Colon Carcinoma Metastatic in the Brain (tissue), 2 donors: ENCODE results near the genes KRTAP2-2 and KRTAP4-7.

GRCh38 chr17:40622446-40622707, 25.2 kb downstream of the SMARCE1 start:
- PRO-cap, 2 experiments = no peak in any of the 2 experiments

DNA sequence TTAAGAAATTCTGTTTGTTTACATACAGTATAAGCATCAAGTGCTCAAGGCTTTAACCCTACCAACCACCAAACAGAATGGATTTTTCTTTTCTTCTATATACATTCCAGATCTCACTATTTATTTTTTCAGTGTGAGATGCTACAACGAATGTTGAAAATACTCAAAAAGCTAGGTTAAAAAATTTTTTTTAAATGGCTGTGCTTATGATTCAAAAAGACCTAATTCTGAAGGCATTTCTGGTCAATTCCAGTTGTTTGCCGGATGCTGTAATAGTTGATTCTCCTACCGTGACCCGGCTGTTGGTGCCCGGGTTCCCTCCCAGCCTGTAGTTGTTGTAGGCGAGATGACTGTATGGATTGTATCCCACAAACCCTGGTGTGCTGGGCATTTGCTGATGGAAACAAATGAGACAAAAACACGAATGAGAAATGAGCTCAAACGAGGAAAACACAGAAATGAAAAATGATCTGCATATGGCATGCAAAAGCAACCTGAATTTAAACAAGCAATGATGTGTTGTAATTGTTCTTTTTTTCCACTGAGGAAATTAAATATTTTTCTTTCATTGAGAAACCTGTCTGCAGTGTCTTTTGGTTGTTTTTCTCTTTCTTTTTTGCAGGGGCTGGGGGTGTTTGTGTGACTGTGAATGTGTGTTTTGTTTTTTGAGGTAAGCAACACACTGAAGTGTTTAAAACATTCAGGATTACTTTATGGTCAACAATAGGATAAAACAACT, 5.3 kb downstream of the SMARCE1 start:
- PRO-cap, 2 experiments = no peak in any of the 2 experiments

DNA sequence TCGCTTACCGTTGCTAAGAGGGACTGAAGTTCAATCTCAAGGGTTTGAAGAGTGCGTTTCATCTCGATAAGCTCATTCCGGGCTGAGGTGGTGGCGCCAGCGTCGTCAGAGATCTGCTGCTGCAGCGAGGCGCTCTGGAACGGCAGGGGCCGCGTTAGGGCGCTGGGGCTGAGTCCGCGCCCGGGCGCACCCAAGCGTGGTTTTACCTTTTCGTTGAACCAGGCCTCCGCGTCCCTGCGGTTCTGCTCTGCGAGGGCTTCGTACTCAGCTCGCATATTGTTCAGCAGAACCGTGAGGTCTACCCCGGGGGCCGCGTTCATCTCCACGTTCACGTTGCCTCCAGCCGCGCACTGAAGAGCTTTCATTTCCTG, 2.9 kb downstream of the KRT27 start:
- PRO-cap, 2 experiments = no peak in any of the 2 experiments

- PRO-cap, 2 experiments = peak in 1 of 2 experiments; most common plus-strand start chr17:40884215 (in 1); most common minus-strand start chr17:40884067 (in 1)
These were observed 1.0 kb downstream of the KRT20 start for GRCh38 chr17:40883942-40884471.

GRCh38 chr17:40899746-40900396, 14.8 kb upstream of the KRT20 start:
- PRO-cap, 2 experiments = no peak in any of the 2 experiments

DNA sequence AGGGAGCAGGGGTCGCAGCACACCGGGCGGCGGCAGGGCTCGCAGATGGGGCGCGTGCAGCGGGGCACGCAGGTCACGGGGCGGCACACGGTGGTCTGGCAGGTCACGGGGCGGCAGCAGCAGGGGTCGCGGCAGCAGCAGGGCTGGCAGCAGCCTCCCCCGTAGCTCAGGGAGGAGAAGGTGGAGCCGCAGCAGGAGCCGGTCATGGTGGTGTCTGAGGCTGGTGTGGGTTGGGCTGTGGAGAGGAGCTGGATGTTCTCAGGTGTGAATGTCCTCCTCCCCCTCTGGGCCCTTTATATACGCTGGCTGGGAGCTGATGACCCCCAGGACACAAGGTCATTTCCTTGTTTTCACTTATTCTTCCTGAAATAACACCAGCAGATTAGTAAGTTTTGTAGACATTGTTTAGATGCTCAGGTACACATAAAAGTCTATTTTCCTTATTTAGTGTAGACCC, at the start of gene KRTAP2-2:
Gene KRTAP2-2, minus strand, starts transcription at position 225 of the 457 bp plus-strand sequence.
- PRO-cap, 2 experiments = no peak in any of the 2 experiments

GRCh38 chr17:41083929-41084305, at the start of gene KRTAP4-7:
TSS of gene KRTAP4-7 (plus strand) at chr17:41084150.
- PRO-cap, 2 experiments = no peak in any of the 2 experiments

GRCh38 chr17:41108018-41108465, 2.9 kb downstream of the KRTAP4-9 start:
- PRO-cap, 2 experiments = no peak in any of the 2 experiments

DNA sequence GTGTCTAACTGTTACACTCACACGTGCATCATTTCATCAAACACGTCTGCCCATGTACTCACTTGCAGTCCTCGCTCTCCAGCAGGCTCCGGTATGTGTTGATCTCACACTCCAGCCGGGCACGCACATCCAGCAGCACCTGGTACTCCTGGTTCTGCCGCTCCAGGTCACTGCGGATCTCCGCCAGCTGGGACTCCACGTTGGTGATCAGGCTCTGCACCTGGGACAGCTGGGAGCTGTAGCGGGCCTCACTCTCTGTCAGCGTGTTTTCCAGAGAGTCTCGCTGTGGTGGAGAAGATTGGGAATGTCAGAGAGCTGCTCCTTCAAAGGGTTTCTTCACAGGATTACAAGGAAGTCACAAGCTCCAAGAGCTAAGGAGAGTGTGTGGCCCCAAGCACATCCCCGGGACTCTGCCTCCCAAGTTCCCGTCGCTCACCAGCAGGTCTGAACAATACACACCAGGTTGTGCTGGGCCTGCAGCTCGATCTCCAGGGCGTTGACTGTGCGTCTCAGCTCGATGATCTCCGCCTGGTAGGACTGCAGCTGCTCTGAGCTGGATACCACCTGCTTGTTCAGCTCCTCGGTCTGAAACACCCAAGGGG, 2.5 kb downstream of the KRT31 start:
- PRO-cap, 2 experiments = no peak in any of the 2 experiments

DNA sequence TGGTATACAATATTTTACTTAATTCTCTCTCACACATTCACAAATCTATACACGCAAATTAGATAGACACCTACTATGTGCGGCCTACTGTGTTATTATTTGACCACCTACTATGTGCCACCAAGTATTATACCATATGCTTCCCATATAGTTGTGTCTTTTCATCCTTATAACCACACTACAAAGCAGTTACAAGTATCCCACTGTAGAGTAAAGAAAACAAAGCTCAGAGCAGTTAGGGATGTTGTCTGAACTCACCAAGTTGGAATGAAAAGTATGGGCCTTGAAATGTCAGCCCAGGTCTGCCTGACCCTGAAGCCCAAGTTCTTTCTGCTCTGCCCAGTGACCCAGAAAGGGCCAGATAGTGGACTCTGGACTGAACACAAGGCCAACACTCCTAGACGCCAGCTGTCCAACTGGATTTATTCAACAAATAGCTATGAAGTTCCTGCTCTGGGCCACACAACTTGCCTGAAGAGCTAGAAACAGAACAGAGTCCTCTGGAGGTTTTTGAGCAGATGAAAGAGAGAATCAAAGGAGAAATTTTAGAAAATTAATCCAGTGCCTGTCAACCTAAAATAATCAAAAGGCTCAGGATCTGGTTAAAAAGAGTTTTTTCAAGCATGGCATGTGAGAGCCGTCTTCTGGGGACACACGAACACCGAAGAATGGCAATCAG, 8.4 kb downstream of the KRT37 start:
- PRO-cap, 2 experiments = no peak in any of the 2 experiments

- PRO-cap, 2 experiments = no peak in any of the 2 experiments
These were observed 5.0 kb upstream of the KRT13 start for GRCh38 chr17:41510296-41510836.

- PRO-cap, 2 experiments = peak in 1 of 2 experiments; most common plus-strand start chr17:41521840 (in 1); most common minus-strand start chr17:41521963 (in 1)
These were observed 2.9 kb upstream of the KRT15 start for GRCh38 chr17:41521508-41522033.

GRCh38 chr17:41530839-41531234, 2.7 kb upstream of the KRT19 start:
- PRO-cap, 2 experiments = peak in 1 of 2 experiments; most common minus-strand start chr17:41531004 (in 1)

DNA sequence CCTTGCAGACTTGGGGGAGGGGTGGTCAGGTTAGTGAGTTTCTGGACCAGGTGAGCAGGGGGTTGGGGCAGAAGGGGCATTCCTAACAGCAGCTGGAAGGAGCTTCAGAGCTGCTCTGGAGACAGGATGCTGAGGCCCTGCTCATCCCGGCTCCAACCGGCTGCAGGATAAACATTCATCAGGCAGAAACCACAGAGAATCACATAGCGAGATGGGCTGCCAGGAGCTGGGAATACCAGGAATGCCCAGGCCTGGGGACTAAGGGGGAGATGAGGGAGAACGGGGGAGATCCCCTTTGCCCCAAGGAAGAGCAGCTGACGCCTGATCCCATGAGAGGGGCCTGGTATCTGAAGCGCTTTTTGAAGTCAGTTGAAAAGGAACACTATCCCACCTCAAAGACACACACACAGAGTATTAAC, 10.6 kb upstream of the KRT19 start:
- PRO-cap, 2 experiments = no peak in any of the 2 experiments

- PRO-cap, 2 experiments = peak in 2 of 2 experiments; most common plus-strand start chr17:41648886 (in 2); most common minus-strand start chr17:41648560 (in 2)
These were observed 24.2 kb upstream of the KRT17 start for GRCh38 chr17:41648485-41649088.

DNA sequence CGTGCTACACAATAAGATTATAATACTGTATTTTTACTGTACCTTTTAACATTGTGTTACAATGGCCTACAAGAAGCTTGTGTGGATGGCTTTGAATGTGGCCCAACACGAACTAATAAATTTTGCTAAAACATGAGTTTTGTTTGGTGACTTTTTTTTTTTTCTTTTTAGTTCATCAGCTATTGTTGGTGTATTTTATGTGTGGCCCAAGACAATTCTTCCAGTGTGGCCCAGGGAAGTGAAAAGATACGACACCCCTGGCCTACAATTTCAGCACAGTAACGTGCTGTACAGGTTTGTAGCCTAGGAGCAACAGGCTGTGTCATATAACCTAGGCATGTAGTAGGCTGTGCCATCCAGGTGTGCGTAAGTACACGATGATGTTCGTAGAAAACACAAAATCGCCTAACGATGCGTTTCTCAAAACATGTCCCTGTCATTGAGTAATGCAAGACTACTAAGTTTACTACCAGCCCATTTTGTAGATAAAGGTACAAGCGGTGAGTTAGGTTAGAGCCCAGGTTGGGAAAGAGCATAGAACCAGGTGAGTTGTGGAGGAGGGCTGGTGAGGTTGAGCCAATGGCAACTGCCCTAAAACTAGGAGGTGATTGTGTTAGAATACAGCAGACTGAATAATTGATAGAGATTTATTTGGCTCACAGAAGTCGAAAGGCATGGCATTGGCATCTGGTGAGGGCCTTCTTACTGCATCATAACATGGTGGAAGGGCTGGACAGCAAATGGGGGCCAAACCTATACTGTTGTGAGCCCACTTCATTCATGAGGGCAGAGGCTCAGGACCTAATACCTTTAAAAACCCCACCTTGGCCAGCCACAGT, 4.1 kb downstream of the EIF1 start:
- PRO-cap, 2 experiments = no peak in any of the 2 experiments

- PRO-cap, 2 experiments = no peak in any of the 2 experiments
These were observed 6.9 kb upstream of the GAST start for GRCh38 chr17:41705232-41705681.

DNA sequence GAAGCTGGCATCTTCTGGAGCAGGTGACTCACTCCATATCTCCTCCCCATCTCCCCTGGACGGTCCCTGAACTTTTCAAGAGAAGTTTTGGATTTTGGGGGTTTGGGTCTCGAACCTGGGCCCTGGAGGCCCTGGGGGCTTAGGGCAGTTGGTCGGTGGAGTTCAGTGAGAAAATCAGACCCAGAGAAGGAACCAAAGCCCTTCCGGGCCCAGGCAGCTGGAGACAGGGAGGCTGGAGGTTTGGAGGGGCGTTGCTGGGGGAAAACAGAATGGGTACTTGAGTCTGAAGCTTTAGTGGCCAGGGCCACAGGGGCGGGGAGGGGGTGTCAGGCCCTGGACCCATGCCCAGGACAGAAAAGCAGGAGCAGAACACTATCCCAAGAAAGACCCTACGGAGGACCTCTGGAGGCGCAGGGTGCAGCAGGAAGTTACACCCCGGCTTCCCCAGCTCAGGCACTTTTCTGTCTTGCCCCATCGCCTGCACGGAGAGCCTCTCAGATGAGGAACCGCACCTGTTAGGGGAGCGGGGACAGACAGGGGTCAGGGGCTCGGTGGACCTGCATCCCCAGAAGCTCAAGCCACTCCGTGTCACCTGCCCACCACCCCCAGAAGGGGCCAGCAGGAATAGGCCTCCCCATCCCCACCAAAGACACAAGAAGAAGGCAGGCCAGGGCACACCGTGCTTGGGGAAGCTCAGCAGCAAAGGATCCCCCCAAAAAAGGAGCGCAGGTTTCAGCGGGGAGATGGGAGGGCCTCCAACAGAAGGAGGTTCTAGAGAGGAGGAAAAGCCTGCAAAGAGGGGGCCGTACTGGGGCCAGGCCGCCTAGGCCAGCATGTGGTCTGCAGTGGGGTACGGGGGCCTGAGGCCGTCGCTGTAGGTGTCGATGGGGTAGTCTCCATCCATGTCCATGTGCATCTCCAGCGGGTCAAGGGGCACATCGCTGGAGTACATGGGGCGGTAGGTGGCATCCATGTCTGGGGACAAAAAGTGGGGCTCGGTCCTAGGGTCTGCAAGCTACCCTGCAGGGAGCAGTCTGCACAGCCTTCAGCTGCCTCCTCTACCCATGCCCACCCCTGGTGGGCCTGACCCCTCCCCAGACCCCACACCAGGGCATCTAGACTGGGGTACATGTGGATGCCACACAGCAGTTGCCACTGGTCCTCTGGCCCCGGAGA, 20.9 kb upstream of the HAP1 start:
- PRO-cap, 2 experiments = no peak in any of the 2 experiments

DNA sequence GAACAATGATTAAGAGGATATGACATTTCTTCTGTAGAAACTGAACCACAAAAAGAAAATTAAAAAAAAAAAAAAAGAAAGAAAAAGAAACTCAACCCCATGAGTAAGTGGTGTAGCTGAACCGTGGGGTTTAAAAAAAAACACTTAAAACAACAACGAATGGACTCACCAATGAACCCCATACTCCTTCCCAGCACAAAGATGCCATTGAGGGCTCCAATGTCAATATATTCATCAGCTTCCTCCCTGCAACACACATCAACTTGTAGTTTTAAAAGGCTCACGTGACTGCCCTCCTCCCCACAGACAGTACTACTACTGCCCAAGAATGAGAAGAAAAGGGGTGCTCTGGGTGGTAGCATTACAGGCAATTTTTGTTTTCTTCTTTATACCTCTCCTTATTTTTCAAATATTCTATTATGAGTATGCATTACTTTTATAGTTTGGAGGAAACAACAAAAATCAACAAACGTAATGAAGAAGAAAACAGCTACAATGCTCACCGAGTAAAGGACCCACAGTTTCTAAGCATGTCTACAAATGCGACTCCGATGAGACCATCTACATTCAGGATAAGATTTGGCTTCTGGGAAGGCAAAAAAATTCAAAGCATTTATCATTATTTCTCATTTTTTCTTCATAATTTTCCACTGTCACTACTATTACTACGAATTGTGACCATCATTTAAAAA, 3.5 kb upstream of the KLHL11 start:
- PRO-cap, 2 experiments = no peak in any of the 2 experiments

DNA sequence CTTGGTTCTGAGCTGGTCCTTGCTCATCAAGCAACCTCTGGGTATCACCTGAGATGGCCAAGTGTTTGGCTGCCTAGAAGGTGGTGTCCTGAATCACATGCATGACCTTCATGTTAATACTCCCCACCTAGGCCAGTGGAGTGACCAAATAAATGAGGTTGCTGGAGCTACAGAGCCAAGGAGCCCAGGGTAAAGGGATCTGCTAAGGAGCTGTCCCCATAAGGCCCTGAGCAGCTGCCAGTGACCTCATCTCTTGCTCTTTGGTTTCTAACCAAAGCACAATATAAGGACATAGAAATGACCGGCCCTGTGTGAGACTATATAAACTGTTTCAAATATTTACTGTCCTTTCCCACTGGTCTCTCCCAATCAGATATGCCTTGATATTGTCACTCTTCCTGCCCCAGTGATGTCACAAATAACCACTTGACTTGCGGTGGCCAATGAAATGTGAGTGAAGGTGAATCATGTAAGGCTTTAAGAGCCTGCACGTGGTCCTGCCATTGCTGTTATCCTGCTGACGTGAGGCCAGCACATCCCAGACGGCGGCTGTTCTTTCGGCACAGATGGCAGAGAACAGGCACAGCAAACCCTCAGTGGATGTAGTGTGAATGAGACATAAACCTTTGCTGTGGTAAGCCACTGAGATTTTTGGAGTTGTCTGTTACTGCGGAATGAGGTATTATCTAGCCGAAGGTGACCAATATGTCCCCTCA, 5.3 kb upstream of the KLHL11 start:
- PRO-cap, 2 experiments = no peak in any of the 2 experiments